Glomerular endothelial cell (primary cell): ENCODE data around the genes USO1 and CCNI.

DNA sequence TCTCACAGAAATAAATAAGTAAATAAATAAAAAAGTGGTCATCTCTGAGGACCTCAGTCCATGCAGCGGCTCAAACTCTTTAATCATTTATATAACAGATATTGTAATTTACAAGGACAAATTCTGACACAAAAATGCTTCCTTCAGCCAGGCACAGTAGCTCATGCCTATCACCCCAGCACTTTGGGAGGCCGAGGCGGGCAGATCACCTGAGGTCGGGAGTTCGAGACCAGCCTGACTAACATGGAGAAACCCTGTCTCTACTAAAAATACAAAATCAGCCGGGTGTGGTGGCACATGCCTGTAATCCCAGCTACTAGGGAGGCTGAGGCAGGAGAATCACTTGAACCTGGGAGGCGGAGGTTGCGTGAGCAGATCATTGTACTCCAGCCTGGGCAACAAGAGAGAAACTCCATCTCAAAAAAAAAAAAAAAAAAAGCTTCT, 19.7 kb upstream of the CDKL2 start:
- RAMPAGE, long total RNA, result no peak

GRCh38 chr4:75705237-75705870, 19.0 kb upstream of the USO1 start:
- RAMPAGE, long total RNA, result no peak

DNA sequence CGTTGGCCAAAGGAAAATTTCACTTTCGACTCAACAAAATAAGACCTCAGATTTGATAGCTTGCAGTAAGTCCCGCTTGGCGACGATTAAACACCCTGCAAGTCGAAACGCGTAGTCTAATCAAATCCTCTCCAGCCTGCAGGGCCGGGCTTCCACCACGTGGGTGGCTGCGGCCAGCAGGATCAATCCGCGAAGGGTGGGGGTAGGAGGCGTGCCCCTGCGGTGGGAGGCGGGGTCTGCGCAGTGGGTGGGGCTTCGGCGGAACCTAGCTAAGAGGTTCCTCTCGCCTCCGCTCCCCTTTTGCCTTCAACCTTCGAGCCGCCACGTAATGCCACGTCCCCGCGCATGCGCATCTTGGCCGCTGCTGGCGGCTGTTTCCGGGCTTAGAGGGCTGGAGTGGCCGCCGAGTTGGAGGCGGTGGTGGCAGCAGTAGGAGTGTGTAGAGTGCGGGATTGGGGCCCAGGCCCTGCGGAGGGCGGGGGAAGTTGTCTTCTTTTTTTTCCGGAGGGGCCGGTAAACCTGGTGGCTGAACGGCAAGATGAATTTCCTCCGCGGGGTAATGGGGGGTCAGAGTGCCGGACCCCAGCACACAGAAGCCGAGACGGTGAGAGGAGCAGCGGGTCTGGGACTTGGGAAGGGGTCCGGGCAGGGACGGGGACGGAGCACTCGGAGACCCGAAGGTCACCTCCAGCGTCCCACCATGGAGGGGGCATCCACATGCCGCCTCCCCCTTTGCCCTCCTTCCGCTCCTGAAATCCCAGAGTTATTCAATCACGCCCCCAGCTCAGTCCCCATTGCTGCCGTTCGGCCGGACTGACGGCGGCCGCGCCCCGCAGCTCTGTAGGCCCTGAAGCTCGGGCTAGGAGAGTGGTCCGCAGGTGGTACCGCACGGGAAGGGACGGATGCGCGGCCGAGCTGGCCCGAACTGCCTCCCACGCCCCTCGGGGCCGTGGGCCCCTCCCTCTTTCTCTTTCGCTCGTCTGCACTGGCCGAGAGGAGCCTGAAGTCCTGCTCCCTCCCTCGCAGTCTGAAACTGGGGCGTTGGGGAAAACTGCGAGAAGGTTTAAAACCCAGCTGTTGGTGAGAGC, at the start of gene USO1:
TSS of gene USO1 (plus strand) at position 296 of the 1,088 bp plus-strand sequence.
- RAMPAGE, long total RNA, result start-site peak on the minus strand centred at position 167 of the sequence, 86 bp wide, 179 and 107 reads in 2 replicates; start-site peak on the plus strand centred at position 357 of the sequence, 127 bp wide, 911 and 787 reads in 2 replicates

DNA sequence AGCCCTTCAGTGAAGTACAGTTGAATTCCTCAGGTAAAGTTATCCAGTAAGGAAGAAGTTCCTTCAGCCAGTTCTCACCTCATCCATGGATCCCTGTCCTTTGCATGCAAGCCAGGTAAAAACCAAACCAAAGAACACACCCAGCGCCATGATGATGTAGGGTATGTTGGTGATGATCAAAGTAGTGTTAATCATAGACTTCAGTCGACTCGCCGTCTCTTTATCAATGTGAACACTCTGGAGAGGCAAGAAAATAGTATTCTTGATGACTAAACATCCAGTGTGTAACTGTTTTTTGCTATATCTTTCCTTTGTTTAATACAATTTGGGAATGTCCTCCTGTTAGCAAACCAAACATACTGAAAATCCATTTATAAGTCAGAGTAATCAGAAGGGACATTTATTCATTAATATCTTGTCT, 15.0 kb upstream of the NUP54 start:
- RAMPAGE, long total RNA, result no peak

DNA sequence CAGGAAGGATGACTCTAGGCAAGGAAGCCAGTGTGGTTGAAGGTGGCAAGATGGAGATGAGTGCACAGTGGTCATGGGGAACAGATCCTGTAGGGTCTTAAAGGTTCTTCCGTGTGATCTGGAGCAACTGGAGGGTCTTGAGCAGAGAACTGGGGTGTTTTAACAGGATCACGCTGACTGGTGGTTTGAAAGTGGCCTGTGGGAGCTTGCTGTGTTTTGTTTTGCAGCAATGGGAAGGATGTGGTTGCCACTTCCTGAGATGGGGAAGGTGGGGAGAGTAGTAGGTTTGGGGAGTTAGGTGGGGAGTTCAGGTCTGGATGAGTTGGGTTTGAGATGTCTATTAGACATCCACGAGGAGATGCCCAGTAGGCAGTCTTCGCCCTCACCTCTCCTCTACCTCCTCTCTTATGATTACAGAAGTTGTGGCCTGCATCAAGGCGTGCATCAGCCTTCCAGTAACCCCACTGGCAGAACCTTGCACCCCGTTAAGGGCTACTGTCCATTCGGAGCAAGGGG, 1.4 kb upstream of the STBD1 start:
- RAMPAGE, long total RNA, result no peak

- RAMPAGE, long total RNA, result no peak
Observed at GRCh38 chr4:76309480-76309901, 3.0 kb downstream of the STBD1 start.

DNA sequence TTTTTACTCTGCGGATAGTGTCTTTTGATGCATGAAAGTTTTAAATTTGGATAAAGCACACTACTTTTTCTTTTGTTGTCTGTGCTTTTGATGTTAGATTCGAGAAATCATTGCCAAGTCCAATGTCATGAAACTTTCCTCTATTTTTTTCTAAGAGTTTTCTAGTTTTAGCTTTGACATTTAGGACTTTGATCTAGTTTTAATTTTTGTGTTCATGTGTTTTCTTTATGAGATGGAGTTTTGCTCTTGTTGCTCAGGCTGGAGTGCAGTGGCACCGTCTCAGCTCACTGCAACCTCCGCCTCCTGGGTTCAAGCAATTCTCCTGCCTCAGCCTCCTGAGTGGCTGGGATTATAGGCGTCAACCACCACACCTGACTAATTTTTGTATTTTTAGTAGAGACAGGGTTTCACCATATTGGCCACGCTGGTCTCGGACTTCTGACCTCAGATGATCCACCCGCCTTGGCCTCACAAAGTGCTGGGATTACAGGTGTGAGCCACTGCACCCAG, 18.9 kb downstream of the SHROOM3 start:
- RAMPAGE, long total RNA, result no peak

DNA sequence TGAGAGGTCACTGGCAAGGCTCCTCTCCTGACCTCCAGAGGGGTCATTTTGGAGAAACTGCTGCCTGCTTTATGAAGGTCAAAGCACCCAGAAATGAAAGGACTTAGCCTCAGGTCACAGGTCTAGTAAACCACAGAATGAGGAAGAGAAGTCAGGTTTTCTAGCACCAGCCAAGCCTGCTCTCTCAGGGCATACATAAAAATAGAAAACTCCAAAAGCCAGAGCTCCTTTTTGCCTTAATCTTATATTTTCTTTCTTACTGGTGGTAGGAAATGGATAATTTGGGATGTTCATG, 134.2 kb downstream of the SHROOM3 start:
- RAMPAGE, long total RNA, result no peak

GRCh38 chr4:76666916-76667386, 231.0 kb downstream of the SOWAHB start:
- RAMPAGE, long total RNA, result no peak

DNA sequence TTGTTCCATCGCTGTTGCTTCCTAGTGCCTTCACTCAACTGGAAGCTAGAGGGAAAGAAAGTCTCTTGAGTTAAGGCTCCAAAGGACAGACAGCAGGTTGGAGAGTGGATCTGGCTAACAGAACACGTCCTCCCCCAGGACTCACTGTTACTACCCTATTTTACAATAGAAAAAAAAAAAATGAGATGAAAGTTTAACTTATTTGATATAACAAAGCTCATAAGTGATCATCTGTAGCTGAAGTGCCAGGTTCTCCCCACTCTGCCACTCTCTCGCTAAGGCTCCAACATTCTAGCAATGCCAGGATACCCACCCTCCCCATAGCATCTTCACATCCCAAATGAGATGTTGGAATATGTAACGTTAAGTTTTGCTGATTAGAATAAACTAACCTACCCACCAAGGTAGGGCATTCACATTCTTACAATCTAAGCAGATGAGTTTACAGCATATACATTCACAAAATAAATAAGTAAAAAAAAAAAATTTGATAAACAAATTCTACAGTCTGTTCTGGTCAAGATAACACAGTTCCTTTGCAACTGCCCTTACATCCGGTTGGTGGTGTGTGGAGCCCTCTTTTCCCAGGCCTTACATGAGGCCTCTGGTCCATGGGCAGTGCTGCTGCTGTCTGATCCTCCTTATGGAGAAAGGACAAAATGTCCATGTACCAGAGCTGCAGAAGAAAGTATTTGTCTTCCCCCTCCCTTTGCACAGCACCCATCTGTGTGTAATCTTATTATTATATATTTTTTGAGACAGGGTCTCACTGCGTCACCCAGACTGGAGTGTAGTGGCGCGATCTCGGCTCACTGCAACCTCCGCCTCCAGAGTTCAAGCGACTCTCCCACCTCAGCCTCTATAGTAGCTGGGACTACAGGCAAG, 2.3 kb upstream of the SEPTIN11 start:
- RAMPAGE, long total RNA, result no peak

GRCh38 chr4:76963184-76963478, 13.6 kb downstream of the SEPTIN11 start:
- RAMPAGE, long total RNA, result no peak

GRCh38 chr4:77075869-77076554, at the start of gene CCNI:
Gene CCNI, minus strand, starts transcription at chr4:77075989.
- RAMPAGE, long total RNA, result no peak

DNA sequence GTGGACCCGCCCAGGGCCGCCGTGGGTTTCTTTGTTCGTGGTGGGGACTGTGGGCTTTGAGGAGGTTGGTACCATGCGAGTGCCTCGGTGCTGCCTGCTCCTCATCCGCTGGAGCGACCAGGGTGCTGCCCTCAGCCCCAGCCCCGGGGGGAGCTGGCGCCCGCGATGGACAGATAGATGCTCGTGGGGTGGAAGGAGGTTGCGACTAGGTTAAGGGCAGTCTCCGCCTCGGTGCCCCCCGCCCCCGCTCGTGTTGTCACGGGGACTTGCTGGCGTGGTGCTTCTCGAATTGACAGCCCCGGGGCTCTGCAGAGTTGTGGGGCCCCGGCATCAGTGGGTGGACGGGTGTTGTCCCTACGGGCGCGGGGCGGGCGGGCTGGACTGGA, 497 bp downstream of the CCNG2 start:
- RAMPAGE, long total RNA, result no peak

- RAMPAGE, long total RNA, result no peak
Observed at GRCh38 chr4:77193306-77194073, 36.5 kb downstream of the CCNG2 start.

- RAMPAGE, long total RNA, result no peak
Observed at GRCh38 chr4:77538604-77538995, 67.0 kb upstream of the CXCL13 start.

DNA sequence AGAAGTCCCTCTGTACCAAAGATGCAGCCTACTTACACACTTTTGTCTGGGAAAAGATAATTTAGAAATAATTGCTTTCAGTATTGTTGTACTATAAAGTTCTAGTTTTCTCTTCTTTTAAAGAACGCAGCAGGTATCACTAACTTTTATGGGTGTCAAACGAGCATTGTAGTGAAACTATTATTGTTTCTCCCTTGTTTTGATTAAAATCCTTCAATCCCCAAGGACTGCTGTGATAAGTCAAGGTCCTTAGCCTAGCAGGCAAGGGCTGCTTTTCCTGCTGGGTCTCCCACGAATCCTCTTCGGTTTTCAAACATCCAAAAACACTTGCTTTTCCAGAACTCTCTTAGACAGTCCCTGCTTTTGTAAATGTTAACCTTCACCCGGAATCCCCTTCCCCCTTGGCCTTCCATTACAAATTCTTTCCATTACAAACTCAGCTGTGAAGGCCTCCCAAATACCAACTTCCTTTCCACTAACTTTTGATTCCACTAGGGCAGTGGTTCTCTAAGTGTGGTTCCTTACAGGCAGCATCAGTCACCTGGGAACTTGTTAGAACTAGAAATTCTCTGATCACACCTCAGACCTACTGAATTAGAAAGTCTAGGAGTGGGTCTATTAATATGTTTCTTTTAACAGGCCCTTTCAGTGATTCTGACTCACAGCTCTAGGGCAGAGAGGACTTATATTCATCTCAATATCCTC, 19.2 kb upstream of the MRPL1 start:
- RAMPAGE, long total RNA, result no peak

DNA sequence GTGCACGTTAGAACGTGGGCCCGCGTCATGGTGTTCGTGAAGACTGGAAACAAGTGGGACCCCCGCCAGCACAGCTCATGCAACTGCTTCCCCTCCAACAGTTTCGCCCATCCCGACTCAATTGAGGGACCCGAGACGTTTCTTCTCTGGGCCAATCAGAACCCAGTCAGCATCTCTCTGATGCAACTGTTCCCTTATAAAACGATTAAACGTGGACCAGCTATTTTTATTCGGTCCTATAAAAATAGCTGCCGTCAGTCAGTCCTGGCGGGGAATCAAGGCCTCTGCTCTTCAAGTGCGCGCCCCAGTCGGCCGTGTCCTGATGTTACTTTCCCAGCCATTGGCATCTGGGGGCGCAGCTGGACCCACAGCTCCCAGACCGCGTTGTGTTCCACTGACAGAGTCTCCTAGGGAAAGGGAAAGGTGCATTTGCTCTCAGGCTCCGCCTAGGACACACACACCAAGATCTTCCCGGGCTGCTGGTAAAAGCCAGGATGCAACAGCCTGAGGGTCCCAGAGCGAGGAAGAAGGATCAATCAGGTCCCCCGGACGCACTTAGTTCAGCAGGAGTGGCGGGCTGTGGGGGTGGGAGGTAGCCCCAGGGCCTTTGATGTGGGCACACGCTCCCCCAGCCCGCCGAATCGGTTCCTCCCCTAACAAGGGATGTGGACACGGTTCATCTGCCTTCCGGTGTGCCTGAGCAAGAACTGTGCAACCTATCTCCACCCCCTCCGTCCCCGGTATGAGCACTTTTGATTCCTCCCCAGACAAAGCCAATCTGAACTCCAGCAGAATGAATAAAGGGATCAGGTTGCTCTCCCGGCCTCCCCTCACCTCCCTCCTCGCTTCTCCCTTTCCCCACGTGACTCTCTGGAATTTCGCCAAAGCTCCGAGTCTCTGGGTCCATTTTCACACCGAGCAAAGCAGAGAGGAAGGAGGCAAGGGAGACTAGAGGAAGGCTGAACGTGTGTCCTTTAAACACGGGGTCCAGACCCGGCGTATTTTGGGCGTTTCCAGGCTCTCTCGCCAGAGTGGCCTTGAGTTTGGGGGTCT, 733 bp upstream of the FRAS1 start:
- RAMPAGE, long total RNA, result no peak

DNA sequence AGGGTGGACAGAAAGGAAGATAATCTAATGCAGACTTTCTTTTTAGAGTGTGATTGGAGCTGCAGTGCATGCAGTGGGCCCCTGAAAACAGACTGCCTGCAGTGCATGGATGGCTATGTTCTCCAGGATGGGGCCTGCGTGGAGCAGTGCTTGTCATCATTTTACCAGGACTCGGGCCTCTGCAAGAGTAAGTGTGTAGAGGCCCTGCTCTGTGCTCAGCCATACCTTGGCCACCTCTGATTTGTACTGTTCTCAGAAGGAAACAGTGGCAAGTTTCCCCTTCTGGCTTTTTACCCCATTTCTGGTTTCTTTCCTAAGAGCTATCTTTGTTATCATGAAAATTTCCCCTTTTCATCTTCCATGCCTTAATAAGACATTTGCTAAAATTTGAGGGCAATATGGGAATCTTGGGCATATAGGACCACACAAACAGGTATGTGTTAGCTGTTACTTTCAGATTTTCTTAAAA, 178.9 kb upstream of the ANXA3 start:
- RAMPAGE, long total RNA, result no peak

- RAMPAGE, long total RNA, result no peak
Observed at GRCh38 chr4:78551189-78551508, 421 bp upstream of the ANXA3 start.

- RAMPAGE, long total RNA, result no peak
Observed at GRCh38 chr4:78553375-78554120, 2.0 kb downstream of the ANXA3 start.